Occipital lobe (tissue), 2 donors: Measurements from ENCODE around the gene PRR5L.

- RAMPAGE, long total RNA: no peak
These were observed 20.5 kb downstream of the EHF start for GRCh38 chr11:34641389-34641769.

DNA sequence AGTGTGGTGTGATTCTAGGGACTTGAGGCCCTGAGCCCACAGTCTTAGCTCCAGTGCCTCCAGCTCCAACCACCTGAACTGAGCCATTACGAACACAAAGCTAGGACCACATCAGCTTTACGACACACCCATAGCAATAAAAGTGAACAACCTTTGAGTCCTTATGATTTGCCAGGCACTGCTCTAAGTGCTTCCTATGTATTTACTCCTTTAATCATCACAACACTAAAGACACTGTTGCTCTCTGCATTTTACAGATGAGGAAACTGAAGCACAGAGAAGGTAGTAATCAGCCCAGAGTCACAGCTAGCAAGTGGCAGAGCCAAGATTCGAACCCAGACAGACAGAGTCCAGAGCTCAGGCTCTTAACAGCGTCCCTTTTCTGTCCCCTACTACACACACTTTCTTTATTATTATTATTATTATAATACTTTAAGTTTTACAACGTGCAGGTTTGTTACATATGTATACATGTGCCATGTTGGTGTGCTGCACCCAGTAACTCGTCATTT, 126.5 kb downstream of the EHF start:
- RAMPAGE, long total RNA: no peak

GRCh38 chr11:35061705-35062324, 77.2 kb upstream of the CD44 start:
- RAMPAGE, long total RNA: no peak

DNA sequence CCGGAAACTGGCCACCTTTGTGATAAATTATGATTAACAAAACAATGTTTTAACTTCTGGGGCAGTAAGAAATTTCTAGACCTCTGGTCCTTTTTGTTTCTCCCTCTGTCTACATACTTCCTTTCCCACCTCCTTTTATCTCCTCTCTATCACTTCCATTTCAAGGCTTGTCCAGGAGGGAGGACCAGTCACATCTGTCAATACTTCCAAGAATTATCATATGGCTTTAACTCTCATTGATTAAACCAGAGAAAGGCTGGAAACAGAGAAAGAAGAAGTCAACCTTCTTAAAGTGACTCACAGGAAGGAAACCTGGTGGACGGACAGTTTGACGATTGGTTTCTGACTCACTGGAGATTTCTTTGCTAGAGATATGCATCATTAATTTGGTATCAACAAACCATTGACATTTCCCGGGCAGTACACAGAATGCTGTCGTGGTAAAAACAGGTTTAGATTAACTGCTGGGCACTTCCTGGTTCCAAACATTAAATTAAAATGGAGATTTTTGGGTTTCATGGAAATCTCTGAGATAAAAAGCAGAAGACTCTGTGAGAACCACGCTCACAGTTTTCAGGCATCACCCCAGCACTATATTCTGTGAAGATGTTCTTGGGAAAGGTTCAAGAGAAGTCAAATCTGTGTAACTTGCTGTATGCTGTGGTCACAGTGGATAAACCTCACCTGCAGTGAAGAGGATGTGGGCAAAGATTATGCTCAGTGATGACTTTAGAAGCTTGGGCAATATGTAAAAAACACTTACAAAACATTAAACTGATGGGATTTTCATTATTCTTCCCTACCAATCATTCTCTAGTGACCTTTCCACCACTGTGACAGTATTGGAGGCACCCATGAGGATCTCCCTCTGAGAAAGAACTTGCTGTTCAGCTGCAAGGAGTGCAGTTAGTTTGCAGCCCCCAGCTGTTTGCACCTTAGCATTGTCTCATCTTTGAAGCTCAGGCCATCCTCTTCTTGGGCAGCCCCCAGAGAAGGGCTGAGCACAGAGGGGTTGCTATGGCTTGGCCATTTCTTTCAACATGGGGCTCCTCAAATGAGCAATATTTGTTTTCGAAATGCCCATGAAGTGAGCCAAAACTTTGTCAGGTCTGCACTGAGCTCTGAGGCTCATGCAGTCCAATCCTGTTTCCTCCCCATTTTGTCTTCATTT, 61.1 kb upstream of the CD44 start:
- RAMPAGE, long total RNA: no peak

DNA sequence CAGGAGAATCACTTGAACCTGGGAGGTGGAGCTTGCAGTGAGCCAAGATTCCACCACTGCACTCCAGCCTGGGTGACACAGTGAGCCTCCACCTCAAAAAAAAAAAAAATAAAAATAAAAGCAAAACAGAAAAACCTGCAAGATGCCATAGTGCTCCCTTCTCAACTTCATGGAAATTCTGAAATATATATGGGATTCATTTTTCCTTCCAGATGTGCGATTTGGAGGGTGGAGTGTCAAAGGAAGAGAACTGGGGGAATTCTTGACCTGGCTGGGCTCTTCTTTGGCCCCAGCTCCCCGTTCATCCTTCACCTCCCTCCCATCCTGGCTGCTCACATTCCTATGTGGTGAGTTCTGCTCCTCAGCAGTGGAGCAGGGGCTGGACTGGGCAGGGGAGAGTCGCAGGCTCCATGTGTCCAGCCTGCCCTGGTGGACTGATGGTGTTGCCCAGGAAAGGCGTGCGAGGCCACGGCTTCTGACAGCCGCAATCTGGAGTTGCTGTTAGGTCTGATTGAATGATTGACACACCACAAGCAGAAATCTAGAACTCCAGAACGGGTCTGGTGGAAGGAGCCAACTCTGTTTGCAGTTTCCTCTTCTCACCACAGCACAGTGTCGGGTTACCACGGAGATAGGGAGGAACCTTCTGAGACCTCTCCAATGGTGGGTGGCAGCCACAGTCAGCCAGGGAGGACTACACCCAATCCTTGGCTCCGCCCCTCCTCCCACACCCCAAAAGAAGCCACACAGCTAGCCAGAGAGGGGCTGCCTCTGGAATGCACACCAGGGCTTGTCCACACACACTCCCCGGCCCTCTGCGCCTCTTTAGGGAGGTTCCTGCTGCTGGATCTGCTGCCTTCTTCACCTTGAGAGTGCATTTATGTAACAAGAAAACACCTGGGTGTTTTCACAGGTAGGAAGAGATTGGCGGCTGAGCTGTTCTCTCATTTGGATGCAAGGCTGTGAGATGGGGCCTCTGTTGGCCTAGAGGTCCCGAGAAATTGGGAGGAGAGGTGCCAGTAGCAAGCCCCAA, 56.6 kb upstream of the CD44 start:
- RAMPAGE, long total RNA: no peak

- RAMPAGE, long total RNA: no peak
These were observed 50.3 kb upstream of the CD44 start for GRCh38 chr11:35088569-35089098.

GRCh38 chr11:35140651-35141544, 1.9 kb downstream of the CD44 start:
- RAMPAGE, long total RNA: no peak

DNA sequence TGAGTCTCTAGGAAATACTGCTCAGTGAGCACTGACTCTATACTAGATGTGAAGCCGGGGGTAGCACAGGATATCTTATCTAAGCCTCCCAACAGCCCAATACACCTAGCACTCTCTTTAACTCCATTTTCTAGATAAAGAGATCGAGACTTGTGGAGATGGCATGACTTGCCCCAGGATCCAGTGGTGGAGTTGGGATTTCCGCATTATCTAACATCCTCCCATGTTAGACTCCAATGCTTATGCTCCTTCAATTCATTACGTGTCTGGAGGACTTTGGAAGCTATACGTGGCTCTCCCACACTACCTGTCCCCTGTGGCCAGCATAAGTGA, 4.3 kb downstream of the CD44 start:
- RAMPAGE, long total RNA: no peak

DNA sequence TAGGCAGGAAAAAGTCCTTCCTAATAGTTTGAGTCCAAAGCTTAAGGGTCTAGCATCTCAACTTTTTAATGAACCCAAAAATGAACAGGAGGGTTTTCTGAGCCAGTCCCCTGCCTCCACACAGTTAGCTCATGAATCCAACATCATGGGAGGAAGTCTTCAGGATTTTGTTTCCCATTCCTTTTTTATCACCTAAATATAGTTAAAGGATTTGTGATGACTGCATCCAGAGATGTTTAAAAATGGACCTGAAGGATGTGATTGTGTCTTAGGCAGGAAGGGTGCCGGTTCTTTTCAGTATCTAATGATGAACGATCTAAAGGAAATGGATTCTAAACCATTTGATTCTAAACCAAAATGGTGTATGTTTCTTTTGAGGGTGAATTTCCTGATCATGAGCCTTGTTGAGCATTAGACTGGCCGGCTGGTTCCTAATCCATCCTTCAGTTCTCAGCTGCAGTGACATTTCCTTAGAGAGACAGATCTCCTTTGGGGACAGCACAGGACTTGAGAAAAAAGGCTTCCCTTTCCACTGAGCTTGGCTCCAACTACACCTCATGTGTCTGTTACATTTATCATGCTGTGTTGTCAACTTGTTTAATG, 17.3 kb downstream of the CD44 start:
- RAMPAGE, long total RNA: no peak

- RAMPAGE, long total RNA: no peak
These were observed 27.8 kb downstream of the CD44 start for GRCh38 chr11:35166559-35167309.

GRCh38 chr11:35221389-35221854, 82.5 kb downstream of the CD44 start:
- RAMPAGE, long total RNA: no peak

DNA sequence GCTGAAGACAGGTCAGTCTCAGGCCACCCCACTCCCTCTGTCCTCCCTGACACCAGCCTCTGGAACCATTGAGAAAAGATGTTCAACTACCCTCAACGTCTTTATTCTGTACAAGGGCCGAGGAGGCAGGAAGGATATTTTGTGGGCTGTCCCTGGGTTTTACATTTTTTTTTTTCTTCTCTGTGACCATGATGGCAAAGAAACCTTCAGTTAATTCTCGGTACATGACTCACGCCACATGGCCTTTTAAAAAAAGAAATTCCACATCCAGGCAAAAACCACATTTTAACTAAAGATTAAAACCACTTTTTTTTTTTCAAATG, 130.3 kb downstream of the SLC1A2 start:
- RAMPAGE, long total RNA: no peak

- RAMPAGE, long total RNA: no peak
These were observed 106.1 kb downstream of the SLC1A2 start for GRCh38 chr11:35313110-35313809.

DNA sequence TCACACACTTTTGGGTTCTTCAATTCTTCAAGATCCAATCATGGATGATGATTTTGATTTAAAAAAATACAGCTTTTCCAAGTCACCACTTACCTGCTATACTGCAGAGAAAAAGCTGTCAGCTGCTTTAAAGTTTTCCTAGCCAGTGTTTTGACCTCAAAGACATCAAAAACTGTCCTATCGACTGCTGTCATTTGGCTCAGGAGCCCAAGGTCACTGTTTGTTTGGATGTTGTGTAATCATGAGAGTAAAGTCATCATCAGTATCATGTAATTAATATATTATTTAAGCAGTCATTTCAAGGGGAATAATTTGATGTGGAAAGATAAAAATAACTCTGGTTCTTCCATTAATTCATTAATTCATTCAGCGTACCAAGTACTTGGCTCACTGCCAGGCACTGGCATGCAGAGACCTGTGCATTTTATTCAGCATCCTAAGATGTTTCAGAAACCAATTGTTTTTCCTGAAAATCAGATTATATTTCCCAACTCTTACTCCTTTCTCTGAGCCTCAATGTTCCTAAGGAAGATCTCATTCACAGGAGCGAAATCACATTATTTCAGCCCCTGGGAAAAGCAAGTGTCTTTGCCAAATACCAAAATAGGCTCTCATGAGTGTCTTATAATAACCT, 59.9 kb downstream of the SLC1A2 start:
- RAMPAGE, long total RNA: no peak

DNA sequence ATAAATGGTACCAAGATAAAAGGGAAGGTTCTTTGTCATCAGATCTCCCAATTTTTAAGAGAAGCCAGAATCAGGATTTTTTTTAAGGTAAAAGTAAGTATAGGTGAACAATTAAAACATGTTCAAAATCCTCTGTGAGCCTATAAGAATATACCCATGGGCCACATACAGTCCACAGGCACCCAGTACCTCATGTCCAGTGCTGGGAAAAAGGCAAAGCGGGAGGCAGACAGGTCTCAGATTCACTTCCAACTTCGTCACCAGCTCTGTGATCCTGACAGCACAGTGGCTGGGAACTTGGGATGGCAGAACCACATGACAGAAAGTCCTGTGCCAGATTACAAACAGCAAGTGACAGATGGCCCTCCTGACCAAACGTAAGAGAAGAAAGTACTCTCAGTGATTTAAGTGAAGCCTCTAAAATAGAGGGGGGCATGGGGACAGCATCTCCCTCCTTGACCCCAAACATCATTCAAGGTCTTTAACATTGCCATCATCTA, 5.8 kb downstream of the SLC1A2 start:
- RAMPAGE, long total RNA: no peak

DNA sequence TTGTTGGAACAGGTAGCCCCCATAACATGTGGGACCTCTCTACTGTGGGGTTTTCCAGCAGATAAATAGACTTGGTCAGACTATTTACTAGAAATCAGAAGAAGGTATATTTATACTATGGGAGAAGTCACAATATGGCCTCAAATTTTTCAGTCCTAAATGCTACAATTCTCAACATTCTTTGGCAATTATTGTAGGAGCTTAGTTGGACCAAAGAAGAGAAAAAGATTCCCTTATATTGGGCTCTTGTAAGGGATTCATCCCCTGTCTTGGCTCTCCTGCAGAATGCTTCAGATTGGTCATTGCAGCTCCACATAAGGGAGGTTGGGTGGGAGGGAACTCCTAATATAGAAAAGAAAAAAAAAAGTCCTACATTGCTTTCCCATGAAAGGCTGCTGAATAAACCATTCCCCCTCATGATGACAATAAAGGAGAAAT, 4.7 kb upstream of the SLC1A2 start:
- RAMPAGE, long total RNA: no peak

GRCh38 chr11:35715291-35715938, 52.8 kb downstream of the TRIM44 start:
- RAMPAGE, long total RNA: no peak

- RAMPAGE, long total RNA: no peak
These were observed 58.4 kb downstream of the LDLRAD3 start for GRCh38 chr11:36002170-36002736.

DNA sequence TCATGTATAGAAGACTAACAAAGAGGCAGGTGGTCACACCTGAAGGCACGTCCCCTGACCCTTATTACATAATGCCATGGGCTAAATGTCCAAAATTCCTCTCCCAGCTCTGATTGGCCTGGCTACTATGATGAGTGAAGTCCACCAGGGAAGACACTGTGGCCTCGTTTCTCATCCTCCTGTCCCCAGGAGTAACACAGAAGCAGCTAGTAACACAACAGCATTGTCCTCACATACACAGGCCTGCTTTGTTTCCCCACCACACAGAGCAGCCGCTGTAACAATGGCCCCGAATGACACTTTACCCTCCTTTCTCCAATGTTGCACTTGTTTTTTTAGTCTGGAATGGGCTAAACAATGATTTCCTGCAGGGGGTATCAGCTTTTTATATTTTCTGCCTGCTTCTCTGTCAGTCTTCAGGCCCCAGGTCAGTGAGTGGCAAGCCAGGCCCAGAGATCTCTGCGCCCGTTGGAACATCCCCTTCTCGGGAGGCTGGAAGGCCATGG, at the start of gene PRR5L:
TSS of gene PRR5L (plus strand) at position 412 of the 506 bp plus-strand sequence.
- RAMPAGE, long total RNA: no peak

DNA sequence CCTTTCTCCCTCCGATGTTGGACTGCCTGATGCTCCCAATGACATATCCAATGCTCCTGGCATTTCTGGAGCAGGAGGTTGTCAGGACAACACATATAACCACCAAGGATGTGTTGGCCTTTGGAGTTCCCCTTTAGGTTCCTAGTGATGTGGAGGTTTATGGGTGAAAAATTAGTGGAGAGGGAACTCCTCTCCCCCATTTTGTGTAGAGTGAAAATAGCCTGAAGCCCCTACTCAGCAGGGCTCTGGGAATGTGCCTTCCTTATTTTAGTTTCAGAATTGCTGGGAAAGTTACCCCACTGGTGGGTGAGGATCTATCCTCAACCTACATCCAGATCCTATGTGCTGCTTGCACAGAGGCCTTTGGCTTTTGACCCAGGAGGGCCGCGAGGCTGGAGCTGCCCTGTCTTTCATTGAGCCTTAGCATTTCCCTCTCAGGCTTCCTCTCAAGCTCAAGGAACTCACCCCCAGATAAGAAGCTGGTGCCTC, 47.0 kb downstream of the TRAF6 start:
- RAMPAGE, long total RNA: no peak